Kidney epithelial cell (primary cell): ENCODE measurements around the gene BIN1.

- RAMPAGE, long total RNA = no peak
- RRBS = 1% methylated on average over 7 of the region's 19 CpGs
Observed at GRCh38 chr2:127064484-127065554, 42.1 kb downstream of the BIN1 start.

DNA sequence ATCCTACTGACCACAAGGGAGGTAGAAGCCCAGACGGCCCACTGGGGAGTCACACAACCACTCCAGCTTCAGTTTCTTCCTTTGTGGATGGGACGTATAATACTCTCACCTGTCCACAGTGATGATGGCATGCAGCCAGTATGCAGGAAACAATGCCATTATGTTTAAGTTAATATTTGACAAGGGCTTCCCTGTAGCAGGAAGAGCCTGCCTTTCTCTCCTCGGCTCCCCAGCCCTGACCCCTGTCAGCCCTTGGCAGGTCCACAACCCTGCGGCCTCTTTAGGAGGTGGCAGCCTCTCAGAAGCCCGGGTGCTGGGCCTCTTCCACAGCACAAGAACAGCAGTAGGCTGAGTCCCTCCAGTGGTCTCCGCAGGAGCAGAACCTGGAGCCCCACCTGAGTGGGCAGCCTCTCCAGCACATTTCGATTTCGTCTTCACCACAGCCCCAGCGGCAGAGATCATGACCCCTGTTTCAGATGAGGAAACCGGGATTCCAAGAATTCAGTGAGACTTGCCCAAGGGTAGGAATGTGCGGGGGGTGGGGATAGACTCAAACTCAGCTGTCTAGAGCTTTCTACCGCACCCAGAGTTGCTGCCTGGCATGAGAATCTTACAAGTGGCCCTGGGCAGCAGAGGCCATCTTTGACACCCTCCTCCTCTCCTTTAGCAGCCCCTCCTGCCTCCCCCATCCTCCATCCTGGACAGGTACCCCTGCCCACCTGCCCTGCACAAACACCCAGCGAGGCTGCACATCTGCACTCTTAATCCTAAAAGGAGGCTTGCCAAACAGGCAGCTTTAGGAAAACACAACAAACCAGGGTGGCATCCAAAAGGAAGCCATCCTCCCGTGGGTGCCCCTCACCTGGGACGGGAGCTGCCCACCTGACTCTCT, 6.2 kb downstream of the BIN1 start:
- RAMPAGE, long total RNA = no peak
- RRBS = no CpG with 5 or more reads among the region's 15 CpGs

DNA sequence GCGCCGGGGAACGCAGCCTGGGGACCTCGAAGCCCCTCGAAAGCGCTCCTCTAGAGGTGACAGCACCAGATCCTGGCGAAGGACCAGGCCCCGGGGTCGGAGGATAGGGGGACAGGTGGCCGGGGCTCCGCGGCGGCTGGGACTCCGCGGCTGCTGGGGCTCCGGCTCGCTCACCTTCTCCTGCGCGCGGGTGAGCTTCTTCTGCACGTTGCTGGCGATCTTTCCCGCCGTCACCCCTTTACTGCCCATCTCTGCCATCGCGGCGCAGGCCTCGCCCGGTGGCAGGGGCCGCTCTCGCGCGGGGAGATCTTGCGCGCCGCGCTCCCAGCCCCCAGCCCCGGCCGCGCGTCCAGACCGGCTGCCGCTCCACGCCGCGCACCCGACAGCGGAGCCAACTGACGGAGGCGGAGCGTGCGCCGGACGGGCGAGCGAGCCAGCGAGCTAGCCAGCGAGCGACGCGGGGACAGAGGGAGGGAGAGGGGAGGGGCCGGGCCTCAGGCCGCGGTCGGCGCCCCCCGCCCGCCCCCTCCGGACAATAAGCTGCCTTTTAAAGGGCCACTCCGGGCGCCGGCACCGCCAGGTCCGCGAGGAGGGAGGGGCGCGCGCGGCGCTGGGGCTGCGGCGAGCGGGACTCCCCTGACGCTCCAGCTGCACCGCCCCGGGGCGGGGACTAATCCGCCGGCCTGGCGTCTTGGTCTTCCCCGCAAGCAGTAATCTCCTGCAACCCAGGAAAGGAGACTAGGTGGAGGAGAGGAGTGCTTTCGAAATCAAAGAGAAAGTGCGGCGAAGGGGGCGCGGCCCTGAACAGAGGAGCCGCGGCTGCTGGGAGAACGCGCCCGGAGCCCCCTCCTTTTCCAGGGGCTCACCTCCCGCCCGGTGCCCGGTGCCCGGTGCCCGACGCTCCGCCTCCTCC, at the start of gene BIN1:
Gene BIN1, minus strand, starts transcription at position 469 of the 913 bp plus-strand sequence.
- RAMPAGE, long total RNA = no peak
- RRBS = 1% methylated on average over 63 of the region's 108 CpGs

DNA sequence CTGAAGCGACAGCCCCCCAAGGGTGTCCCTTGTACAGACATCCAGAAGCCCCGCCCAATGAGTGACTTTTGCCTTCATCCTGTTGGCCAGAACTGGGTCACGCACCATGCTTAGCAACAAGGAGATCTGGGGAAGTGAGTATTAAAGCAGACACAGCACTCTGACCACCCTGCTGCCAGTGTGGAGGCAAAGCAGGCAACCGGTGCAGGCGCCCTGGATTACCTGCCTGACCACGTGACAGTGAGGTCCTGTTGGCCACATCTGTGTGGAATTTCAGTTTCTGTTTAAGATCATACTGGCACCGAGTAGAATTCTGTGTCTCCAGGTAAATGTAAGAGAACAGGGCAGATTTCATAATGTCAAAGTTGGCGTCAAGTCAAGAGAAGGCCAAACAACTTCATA, 21.6 kb upstream of the BIN1 start:
- RAMPAGE, long total RNA = no peak
- RRBS = no CpG with 5 or more reads among the region's 8 CpGs

DNA sequence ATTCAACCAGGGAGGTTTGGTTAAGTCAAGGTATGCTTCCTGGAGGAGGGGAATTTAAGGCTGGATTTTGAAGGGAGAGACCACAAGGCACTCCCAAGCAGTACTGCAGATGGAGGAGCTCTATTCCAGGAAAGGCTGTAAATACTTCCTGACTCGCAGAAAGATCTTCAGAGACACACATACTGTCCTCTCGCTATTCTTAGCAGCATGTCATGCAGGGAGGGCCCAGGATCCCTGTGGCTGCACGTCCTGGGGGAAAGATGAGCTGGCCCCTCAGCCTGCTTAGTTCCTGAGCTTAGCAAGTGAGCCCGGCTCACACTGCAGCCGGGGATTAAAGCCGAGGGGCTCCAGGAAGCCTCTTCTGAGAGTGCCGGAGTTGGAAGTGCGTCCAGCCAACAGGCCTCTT, 40.1 kb upstream of the BIN1 start:
- RAMPAGE, long total RNA = no peak
- RRBS = 90% methylated on average over 2 of the region's 8 CpGs

- RAMPAGE, long total RNA = no peak
- RRBS = no CpG with 5 or more reads among the region's 5 CpGs
Observed at GRCh38 chr2:127165441-127165898, 54.6 kb downstream of the CYP27C1 start.

DNA sequence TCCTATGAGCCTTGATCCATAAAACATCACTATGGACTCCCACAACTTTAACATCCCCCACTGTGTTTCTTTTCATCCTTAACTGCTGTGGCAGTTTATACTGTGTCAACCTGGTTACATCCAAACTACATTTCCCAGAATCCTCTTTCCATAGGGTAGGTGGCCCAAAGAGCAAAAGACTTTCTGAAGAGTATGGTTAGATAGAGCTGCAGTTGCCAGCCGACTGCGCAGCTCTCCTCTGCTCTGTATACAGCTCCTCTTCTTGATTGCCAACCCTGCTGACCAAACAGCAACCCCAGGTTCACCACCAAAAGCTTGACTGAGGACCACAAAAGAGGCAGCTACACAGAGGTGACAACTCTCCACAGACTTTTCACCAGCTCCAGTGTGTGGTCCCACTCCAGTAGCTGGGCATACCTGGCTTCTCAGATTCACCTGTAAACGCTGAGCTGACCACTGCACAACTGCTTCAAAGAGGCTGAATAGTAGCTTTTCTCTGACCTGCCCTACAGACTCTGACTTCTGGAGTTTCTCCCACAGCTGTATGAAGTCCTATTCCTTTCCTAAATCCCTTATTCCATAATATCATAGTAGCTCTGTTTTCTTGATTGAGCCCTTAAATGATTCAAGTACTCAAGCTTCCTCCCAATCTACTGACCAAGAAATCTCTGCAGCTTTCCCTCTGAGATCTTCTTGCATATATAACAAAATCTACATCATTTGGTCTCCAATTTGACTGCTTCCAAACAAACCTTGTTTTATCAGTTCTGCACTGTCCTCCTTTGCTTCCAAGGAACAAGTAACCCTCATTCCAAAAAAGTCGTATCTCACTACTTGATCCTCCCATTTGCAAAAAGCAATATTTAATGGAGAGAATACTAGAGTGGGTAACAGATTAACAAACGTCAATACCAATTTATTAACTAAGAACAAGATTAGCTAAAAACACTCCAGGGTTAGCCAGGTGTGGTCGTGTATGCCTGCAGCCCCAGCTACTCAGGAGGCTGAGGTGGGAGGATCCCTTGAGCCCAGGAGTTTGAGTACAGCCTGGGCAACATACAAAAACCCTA, 22.1 kb downstream of the MAP3K2 start:
- RAMPAGE, long total RNA = no peak
- RRBS = no CpG with 5 or more reads among the region's 6 CpGs

DNA sequence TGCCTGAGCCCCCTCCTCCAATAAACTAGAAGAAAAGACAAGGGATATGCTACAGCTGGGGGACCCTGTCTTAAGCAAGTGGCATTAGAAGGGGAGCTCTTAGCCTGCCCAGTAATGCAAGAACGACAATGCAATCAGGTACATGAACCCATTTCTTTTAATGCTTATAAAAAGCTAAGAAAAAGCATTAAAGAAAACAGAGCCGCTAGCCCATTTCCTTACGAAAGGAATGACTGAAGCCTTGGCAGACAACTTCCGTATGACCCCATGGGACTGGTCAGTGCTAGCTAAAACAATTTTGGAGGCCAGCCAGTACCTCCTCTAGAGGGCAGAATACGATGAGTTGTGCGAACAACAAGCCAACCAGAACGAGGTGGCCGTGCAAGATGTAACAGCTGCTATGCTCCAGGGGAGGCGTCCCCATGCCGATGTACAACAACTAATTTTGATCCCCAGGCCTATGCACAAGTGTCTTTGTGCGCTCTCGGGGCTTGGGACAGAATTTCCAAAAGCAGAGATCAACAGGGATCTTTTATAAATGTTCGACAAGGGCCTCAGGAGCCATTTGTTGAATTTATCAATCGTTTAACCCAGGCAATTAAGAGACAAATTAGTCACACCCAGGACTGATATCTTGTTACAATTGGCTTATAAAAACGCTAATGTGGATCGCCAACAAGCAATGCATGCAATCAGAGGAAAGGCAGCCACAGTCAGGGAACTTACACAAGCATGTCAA, 16.7 kb downstream of the MAP3K2 start:
- RAMPAGE, long total RNA = no peak
- RRBS = no CpG with 5 or more reads among the region's 16 CpGs

- RAMPAGE, long total RNA = no peak
- RRBS = no CpG with 5 or more reads among the region's 3 CpGs
Observed at GRCh38 chr2:127384231-127384703, 3.5 kb downstream of the MAP3K2 start.

GRCh38 chr2:127389690-127390455, 2.1 kb upstream of the MAP3K2 start:
- RAMPAGE, long total RNA = no peak
- RRBS = no CpG with 5 or more reads among the region's 6 CpGs

DNA sequence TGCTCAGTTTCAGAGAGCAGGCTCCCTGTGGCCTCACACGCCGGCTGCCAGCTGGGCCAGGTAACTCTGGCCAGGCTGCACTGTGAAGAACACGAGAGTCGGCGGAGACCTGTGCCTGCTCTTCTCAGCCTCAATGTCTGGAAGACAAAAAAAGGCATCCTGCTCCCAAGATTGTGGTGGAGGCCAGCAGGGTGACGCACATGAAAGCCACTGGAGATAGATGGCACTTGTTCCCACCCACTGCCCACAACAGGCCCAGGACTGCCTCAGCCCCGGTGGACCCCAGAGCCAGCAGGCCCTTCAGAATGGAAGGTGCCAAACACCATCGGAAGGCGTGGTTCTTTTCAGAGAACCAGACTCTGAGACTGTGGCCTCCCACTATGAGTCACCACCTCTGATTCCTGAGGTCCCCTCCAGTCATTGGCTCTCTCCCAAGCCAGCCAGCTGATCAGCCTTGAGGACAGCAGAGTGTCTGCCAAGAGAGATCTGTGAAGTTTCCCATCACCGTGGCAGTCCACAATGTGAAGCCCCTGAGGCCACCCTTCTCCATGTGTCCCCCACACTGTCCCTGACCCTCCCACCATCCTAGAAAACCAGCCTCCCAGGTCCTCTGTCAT, 10.4 kb upstream of the MAP3K2 start:
- RAMPAGE, long total RNA = no peak
- RRBS = no CpG with 5 or more reads among the region's 10 CpGs

DNA sequence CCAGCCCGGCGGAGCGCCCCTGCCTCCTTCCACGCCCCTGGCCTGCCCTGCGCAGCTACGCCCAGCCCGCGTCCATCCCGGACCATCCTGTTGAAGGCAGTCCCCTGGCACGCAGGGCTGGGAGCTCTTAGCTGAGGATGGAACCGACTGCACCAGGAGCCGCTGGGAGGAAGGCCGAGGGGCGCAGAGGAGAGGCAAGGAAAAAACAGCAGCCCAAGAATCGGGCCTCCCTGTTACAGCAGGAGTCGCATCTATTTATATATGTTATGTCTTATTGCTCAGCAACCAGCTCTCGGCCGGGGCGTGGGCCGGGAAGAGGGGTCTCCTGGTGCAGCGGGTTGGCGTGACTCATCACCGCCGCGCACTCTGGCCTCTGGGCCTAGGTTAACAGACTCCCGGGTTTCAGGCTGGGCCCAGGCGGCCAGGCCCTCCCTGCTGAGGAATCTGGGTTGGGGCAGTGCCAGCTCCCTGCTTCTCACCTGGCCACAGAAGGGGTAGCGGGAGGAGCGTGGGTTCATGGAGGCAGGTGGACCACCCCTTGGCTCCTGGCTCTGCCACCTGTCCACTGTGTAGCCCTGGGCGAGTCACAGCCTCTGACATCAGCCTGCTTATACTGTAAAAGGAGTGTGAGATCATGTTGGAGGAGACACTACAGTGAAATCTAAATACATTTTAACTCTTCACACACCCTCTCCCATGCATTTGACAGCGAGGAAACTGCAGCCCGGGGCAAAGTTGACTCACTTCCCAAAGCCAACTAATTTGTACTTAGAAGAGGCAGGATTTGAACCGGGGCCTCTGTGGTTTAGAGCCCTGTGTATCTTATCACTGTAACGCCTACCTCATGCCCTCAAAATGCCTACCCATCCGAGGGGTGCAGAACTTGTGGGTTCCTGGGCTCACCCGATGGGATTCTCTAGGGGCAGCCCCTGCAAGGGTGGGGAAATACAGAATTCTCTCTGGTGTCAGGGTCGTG, 13.5 kb upstream of the MAP3K2 start:
- RAMPAGE, long total RNA = no peak
- RRBS = 40% methylated on average over 14 of the region's 37 CpGs

DNA sequence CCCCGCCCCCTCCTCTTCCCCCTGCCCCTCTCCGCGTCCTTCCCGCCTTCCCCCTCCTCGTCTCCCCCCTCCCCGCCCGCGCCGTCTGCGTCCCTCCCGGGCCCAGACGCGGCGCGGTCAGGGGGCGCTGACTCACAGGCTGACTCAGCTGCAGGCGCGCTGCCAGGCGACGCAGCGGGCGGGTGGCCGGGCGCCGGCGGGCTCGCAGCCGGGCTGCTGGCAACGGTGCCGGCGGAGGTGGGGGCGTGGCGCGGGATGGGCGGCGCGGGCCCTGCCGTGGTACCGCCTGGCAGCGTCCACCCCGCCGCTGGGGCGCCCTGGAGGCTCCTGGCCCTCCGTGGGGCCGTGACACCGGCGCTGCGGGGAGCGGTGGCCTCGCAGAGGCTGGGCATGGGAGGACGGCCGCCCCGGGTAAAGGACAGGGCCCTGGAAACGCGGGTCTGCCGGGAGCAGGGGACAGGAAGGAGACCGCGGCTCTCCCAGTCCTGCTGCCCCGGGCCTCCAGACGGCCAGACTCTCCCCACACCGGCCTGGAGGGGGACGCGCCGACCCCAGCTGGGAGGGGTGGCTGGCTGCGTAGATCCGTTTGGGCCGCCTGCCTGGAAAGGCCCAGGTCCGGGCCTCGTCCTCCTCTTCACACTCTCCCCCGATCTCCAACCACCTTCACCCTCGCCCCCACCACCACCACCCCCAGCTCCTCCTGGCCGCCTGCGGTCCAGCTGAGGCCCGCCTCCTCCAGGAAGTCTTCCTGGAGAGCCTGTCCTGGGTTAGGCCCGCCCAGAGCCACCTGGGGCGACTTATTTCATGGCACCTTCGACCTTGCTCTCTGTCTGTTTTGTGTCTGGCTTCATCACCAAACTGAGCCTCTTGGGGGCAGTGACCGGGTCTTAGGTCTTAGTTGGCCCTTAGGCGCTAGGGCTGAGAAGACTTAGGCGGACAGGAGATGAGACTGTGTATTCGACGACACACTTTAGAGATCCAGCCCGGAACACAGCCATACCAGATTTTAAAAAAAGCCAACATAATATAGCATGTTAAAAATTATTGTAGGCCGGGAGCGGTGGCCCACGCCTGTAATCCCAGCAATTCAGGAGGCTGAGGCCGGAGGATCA, 9.9 kb upstream of the PROC start:
- RAMPAGE, long total RNA = no peak
- RRBS = 12% methylated on average over 27 of the region's 87 CpGs

DNA sequence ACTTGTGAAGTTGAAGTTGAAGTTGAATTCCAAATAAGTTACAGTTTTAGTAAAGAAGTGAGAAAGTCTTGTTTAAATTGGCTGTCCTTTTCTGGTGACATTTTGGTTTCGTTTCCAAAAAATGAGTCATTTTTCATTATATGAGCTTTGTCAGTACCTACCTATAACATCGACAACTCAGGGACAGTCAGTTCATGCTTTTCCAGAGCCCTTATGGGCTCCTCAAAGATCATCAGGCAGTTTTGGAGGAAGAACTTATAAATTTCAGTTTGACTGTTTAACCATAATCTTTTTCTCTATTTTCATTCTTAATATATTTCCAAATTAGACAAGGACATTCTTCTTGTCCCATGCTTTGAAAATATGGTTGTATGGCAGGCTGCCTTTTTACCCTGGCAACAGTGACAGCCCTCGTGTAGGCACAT, 7.4 kb upstream of the PROC start:
- RAMPAGE, long total RNA = no peak
- RRBS = no CpG with 5 or more reads among the region's 3 CpGs

DNA sequence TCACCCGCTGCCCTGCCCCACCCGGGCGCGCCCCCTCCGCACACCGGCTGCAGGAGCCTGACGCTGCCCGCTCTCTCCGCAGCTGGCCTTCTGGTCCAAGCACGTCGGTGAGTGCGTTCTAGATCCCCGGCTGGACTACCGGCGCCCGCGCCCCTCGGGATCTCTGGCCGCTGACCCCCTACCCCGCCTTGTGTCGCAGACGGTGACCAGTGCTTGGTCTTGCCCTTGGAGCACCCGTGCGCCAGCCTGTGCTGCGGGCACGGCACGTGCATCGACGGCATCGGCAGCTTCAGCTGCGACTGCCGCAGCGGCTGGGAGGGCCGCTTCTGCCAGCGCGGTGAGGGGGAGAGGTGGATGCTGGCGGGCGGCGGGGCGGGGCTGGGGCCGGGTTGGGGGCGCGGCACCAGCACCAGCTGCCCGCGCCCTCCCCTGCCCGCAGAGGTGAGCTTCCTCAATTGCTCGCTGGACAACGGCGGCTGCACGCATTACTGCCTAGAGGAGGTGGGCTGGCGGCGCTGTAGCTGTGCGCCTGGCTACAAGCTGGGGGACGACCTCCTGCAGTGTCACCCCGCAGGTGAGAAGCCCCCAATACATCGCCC, 4.7 kb downstream of the PROC start:
- RAMPAGE, long total RNA = no peak
- RRBS = 2% methylated on average over 8 of the region's 56 CpGs

DNA sequence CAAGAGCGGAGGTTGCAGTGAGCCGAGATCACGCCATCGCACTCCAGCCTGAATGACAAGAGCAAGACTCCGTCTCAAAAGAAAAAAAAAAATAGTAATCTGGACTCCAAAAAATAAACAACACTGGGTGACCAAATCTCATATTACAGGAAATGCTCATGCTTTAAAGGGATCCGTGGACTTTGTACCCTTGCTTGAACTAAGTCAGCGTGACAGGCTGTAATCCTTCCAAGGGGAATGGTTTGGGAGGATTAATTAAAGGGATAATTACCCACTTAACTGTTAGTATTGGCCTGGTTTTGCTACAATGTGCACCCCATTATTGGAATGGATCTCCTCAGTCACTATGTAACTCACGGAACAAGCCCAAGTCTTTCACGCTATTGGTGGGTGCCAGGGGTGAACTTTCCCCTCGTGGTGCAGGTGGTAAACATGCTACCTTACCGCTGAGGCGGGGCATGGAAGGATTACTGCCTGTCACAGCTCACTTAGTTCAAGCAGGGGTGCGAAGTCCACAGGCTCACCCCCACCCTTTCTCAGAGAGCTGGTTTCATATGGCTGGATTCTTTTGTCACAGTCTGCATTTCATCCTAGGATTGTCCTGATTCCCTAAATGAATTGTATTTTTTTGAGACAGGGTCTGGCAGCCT, 36.8 kb downstream of the PROC start:
- RAMPAGE, long total RNA = no peak
- RRBS = no CpG with 5 or more reads among the region's 13 CpGs

GRCh38 chr2:127463674-127464126, 45.5 kb downstream of the PROC start:
- RAMPAGE, long total RNA = no peak
- RRBS = no CpG with 5 or more reads among the region's 7 CpGs

DNA sequence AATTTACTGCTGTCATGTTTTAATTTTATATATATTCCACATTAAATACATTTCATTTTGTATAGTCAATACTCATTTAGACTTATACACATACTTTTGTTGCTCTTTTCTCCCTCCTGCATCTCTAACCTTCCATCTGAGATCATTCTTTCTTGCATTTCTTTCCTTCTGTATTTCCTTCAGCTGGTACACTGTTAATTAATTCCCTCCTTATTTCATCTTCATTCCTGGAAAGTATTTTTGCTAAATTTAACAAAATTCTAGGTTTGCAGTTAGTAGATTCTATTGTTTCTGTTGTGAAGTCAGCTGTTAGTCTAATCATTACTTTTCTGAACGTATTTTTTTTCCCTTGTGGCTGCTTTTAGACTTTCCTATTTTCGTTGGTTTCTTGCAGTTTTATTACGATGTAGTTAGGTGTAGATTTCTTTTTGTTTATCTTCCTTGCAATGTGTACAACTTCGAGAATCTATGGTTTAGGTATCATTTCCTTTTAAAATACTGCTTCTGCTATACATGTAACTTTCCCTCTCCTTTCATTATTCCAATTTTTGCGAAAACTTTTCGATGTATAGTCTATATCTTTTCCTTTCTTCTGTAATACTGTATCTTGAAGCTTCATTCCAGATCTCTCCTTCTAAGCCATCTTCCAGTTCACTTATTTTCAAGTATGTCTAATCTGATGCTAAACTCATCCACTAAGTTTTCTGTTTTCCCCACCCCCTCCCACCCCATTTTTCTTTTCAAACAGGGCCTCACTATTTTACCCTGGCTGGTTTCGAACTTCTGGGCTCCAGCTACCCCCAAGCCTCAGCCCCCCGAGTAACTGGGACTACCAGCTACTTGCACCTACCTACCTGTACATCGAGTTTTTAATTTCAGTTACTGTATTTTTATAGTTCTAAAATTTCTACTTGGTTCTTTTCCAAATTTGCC, 25.0 kb downstream of the IWS1 start:
- RAMPAGE, long total RNA = no peak
- RRBS = no CpG with 5 or more reads among the region's 9 CpGs

DNA sequence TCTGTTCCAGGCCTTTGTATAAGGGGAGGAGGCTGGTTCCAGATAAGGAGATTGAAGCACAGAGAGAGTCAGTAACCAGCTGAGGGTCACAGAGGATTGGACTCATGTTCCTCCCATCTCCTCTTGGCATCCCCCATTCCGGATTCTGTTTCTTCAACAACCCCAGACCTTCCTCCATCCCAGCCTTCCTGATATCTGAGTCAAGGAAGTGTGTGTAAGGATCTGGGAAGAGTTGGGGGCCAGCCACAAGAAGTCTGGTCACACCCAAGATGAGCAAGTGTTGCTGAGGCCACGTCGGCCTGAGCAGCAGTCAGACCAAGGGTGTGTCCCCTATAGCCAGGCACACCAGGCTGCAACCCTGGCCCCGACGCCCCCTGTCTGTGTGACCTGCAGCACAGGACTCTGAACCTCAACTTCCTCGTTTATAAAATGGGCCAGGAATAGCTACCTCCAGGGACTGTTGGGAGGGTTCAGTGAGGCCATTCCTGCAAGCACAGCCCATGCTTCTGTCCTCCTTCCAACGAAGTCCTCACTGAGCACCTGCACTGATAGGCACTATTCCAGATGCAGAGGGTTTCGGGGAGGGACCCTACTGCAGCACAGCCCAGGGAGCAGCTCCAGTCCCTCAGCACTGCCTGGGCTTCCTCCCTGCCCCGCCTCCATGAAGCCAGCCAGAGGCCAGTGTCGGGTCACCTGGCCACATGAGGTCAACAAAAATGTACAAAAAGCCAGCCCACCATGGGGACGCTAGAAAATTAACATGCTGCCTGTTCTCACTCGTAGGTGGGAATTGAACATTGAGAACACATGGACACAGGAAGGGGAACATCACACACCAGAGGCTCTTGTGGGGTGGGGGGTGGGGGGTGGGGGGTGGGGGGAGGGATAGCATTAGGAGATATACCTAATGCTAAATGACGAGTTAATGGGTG, 13.3 kb downstream of the LIMS2 start:
- RAMPAGE, long total RNA = no peak
- RRBS = no CpG with 5 or more reads among the region's 13 CpGs

DNA sequence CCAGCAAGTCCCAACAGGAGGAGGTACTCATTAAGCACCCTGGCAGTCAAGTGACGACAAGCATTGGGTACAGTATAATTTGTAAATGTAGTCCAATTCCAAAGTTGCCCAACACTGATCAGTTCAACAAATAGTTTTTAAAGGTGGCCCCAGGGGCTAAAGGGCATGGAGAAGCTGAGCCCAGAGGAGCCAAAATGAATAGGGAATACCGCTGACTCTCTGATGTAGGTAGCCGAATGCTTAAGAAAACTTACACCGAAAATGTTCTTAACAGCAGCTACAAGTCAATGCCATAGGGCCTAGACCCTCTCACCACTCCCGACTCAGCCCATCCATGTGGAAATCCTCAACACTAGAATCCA, 9.9 kb downstream of the LIMS2 start:
- RAMPAGE, long total RNA = no peak
- RRBS = no CpG with 5 or more reads among the region's 5 CpGs